Measurements from ENCODE around the genes MARCHF2, OR2Z1, OR7G2 and ZNF560.

DNA sequence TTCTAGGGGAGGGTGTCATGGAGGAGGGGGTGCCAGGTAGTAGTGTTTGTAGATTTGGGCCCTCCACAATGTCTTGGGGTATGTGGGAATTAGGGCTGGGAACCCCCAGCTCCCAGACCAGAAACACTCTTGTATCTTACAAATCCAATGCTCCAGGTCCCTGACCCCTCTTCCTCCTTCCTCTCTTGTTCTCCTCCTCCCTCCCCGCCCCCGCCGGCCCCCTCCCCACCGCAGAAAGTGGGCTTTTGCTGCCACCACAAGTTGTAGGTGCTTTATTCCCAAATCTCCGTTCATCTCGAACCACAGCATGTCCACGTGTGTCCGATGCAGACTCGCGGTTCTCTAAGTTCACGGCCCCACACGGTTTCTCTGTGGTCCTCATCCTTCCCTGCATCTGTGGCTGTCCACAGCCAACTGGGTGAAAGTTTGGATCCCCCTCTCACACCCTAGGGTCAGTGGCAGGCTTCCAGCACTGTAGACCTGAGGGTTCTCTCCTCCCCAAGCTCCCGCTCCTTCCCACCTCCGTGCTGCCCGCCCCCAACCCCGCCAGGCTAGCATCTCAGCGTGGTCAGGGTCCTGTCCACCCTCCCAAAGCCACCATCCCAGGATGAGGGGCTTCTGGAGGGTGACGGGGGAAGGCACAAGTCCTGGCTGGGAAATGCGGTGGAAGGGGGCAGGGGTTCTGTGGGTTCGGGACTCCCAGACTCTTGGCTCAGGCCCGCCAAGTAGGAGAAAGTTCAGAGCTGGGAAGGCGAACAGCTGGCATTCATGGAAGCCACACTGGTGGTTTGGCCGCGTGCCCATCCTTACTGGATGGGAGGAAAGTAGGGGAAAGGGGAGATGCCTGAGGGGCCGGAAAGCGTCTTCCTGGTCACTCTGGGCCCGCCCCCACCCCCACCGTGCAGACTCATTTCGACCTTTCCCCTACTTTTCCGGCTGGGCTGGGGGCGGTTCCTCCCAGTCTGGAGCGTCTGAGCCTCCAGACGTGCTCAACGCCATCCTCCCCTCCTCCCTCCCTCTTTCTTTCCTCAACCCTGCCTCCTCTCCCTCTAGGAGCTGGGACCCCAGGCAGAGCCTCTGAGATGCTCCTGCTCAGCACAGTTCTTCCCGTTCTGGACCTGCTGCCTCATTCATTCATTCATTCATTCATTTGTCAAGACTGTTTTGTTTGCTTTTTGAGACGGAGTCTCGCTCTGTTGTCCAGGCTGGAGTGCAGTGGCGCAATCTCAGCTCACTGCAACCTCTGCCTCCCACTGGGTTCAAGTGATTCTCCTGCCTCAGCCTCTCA lies 3.2 kb downstream of the ANGPTL4 start:
- PRO-cap = bidirectional peak, plus-strand start at position 513 of the sequence, minus-strand start at position 371 of the sequence; bidirectional peak, plus-strand start at position 734 of the sequence, minus-strand start at position 709 of the sequence; bidirectional peak, plus-strand start at position 974 of the sequence, minus-strand start at position 878 of the sequence
- RAMPAGE, long total RNA, 2 experiments = no peak in any of the 2 experiments

- PRO-cap = unidirectional peak, plus-strand start at chr19:8413333
- RAMPAGE, long total RNA, 2 experiments = no peak in any of the 2 experiments
These were observed at the start of gene MARCHF2 for GRCh38 chr19:8412827-8413735. Gene MARCHF2, plus strand, starts transcription at chr19:8413305.

- PRO-cap = no peak
- RAMPAGE, long total RNA, 2 experiments = no peak in any of the 2 experiments
These were observed 13.4 kb downstream of the HNRNPM start for GRCh38 chr19:8458016-8458713.

- PRO-cap = no peak
- RAMPAGE, long total RNA, 2 experiments = no peak in any of the 2 experiments
These were observed 17.4 kb downstream of the HNRNPM start for GRCh38 chr19:8461918-8462741.

GRCh38 chr19:8475343-8476662 lies 26.6 kb downstream of the PRAM1 start:
- PRO-cap = no peak
- RAMPAGE, long total RNA, 2 experiments = start-site peak on the plus strand in 1 of 2 experiments, at chr19:8475430-8475785 at its widest, 6 reads per replicate

DNA sequence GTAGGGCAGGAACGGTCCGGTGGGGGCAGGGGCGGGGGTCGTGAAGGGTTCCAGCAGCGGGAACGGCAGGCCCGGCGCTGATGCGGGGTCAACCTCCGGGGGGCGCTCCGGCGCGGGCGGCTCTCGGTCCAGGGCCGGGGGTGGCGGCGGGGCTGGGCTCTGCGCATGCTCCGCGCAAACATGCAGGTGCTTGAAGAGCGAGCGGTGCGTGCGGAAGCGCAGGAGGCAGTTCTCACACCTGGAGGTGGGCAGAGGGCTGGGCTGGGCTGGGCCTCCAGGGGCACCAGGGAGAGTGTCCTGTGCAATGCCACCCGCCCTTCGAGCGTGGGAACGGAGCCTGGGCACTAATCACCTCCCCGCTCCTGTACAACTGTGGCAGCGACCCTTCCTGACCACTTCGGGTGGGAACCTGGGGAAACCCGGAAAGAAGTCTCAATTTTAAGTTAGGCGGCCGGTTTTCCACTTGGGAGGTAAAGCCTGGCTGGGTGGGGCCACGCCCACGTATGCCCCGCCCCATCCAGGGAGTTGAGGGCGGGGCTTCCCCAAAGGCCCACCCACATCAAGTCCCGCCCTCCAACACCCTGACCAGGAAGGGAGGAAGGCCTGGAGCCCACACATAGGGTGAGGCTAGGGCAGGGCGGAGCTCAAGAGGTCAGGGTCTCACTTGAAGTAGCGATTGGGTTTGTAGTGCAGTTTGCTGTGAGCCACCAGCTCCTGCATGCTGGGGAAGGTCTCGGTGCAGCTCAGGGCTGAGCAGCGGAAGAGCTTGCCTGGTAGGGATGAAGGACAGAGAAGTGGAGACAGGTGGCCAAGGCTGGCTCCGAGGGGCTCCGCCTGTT lies 2.0 kb downstream of the ZNF414 start:
- PRO-cap = no peak
- RAMPAGE, long total RNA, 2 experiments = no peak in any of the 2 experiments

- PRO-cap = no peak
- RAMPAGE, long total RNA, 2 experiments = no peak in any of the 2 experiments
These were observed 30.3 kb upstream of the ZNF414 start for GRCh38 chr19:8544151-8544825.

DNA sequence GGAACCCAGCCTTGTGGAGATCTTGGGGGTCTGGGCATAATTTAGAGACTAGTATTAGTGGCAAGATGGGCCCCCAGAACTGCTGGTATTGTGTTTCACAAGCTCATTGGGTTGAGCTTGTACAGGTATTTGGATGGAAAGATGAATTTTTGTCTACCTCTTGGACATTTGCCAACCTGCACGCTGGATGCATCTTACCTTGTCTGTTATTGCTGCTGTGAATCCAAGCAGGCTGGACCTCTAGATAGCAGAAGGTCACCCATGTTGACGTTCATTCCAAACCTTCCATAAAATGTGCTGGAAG lies at the start of gene OR2Z1:
Gene OR2Z1 (plus strand): TSS at position 170 of the 304 bp plus-strand sequence.
- PRO-cap = no peak
- RAMPAGE, long total RNA, 2 experiments = no peak in any of the 2 experiments

GRCh38 chr19:9107231-9107823 lies at the start of gene OR7G2:
Gene OR7G2, minus strand, starts transcription at chr19:9107475.
- PRO-cap = no peak
- RAMPAGE, long total RNA, 2 experiments = no peak in any of the 2 experiments

- PRO-cap = no peak
- RAMPAGE, long total RNA, 2 experiments = no peak in any of the 2 experiments
These were observed 16.0 kb downstream of the ZNF317 start for GRCh38 chr19:9155922-9156921.

DNA sequence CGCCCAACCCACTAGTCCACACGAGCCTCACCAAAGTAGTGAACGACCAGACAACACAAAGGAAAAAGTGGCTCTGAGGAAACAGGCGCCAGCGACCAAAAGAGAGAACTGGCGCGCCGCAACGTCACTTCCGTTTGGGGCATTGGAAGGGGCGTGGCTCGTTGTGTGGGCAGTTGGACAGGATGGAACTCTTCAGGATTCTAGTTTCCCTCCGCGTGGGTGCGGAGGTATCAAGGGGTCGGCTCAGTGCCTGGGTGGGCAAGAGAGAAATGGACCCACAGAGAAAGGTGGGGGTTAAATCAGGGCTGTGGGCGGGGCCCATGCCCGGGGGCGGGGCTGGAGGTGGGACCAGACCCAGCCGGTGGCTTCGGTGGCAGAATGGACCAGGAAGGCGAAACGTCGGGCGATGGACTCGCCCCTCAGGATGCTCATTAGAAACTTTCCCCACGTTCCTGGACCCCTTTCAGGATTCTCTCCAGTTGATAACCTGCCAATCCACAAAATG lies at the start of gene ZNF560:
Gene ZNF560 (minus strand): TSS at position 110 of the 505 bp plus-strand sequence.
- PRO-cap = no peak
- RAMPAGE, long total RNA, 2 experiments = no peak in any of the 2 experiments

- PRO-cap = unidirectional peak, plus-strand start at chr19:9674660
- RAMPAGE, long total RNA, 2 experiments = no peak in any of the 2 experiments
These were observed 715 bp downstream of the ZNF562 start for GRCh38 chr19:9674006-9674763.

DNA sequence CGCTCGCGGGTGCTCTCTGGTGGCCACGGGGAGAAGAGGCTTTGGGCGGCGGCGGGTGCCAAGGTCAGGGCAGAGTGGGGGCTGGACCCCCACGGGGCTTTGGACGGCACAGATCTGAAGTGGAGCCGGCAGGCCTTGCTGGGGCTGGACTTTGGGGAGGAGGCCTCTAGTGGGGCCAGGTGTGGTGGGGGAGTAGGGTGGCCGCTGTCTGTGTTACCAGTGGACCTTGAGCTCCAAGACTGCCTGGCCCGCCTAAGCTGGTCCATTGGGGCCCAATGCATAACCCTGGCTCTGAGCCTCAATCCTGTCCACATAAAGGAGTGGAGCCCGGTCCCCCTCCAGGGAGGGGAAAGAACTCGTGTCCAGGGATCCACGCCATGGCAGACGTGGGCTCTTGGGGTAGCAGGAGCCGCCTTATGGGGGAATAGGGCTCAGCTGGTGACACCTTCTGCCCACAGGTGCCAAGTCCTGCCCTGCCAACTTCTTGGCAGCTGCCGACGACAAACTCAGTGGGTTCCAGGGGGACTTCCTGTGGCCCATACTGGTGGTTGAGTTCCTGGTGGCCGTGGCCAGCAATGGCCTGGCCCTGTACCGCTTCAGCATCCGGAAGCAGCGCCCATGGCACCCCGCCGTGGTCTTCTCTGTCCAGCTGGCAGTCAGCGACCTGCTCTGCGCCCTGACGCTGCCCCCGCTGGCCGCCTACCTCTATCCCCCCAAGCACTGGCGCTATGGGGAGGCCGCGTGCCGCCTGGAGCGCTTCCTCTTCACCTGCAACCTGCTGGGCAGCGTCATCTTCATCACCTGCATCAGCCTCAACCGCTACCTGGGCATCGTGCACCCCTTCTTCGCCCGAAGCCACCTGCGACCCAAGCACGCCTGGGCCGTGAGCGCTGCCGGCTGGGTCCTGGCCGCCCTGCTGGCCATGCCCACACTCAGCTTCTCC lies 2.0 kb downstream of the P2RY11 start:
- PRO-cap = no peak
- RAMPAGE, long total RNA, 2 experiments = no peak in any of the 2 experiments

DNA sequence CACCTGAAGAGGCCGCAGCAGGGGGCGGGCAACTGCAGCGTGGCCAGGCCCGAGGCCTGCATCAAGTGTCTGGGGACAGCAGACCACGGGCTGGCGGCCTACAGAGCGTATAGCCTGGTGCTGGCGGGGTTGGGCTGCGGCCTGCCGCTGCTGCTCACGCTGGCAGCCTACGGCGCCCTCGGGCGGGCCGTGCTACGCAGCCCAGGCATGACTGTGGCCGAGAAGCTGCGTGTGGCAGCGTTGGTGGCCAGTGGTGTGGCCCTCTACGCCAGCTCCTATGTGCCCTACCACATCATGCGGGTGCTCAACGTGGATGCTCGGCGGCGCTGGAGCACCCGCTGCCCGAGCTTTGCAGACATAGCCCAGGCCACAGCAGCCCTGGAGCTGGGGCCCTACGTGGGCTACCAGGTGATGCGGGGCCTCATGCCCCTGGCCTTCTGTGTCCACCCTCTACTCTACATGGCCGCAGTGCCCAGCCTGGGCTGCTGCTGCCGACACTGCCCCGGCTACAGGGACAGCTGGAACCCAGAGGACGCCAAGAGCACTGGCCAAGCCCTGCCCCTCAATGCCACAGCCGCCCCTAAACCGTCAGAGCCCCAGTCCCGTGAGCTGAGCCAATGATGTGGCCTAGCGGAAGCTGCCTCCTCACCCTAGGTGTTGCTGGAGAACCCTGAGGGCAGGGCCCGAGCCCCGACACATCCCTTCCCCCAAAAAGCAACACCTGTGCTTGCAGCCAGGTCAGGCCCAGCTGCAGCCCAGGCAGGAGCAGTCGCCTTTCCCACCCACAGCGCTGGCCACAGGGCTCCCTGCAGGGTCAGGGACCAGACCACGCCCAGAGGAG lies 2.8 kb downstream of the P2RY11 start:
- PRO-cap = no peak
- RAMPAGE, long total RNA, 2 experiments = no peak in any of the 2 experiments

GRCh38 chr19:10121835-10122418 lies 2.2 kb upstream of the EIF3G start:
- PRO-cap = no peak
- RAMPAGE, long total RNA, 2 experiments = no peak in any of the 2 experiments

- PRO-cap = no peak
- RAMPAGE, long total RNA, 2 experiments = no peak in any of the 2 experiments
These were observed 4.8 kb downstream of the S1PR2 start for GRCh38 chr19:10226132-10226916.

- PRO-cap = no peak
- RAMPAGE, long total RNA, 2 experiments = no peak in any of the 2 experiments
These were observed 385 bp downstream of the ICAM5 start for GRCh38 chr19:10290212-10290461.

DNA sequence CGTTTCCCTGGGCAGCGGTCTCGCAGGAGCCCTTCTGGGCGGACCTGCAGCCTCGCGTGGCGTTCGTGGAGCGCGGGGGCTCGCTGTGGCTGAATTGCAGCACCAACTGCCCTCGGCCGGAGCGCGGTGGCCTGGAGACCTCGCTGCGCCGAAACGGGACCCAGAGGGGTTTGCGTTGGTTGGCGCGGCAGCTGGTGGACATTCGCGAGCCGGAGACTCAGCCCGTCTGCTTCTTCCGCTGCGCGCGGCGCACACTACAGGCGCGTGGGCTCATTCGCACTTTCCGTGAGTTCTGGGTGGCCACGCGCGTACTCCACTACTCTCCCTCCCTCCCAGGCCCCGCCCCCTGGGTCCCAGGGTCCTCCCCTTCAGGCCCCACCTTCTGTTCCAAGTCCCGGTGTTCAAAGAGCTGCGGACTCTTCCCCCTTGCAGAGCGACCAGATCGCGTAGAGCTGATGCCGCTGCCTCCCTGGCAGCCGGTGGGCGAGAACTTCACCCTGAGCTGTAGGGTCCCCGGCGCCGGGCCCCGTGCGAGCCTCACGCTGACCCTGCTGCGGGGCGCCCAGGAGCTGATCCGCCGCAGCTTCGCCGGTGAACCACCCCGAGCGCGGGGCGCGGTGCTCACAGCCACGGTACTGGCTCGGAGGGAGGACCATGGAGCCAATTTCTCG lies 1.4 kb downstream of the ICAM5 start:
- PRO-cap = no peak
- RAMPAGE, long total RNA, 2 experiments = no peak in any of the 2 experiments

GRCh38 chr19:10321350-10321820 lies 5.6 kb upstream of the FDX2 start:
- PRO-cap = no peak
- RAMPAGE, long total RNA, 2 experiments = no peak in any of the 2 experiments

DNA sequence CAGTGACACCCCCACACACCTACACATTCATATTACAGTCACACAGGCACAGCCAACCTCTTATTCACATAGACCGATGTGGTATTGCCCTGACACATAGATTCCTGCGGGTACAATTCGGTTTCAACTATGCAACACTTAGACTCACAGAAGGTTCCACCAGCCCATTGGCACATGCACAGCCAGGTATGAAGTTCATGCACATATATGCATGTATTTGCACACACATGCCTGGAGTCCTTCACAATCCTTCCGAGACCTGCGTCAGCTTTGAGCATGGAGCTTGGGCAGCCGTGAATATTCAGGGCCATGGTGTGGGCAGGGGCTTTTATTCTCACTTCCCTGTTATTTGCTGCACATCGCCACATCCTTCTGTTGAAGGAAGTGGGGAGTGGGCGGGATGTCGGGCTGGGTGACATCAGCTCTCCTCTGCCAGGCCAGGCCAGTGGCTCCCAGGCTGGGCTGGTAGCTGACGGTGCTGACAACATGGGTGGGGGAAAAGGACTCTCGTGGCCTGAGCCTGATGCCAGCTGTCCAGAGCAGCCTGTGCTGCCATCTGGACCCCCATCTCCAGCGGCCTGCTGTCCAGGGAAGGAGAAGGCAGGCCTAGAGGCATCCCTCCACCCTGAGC lies 5.4 kb upstream of the CDC37 start:
- PRO-cap = no peak
- RAMPAGE, long total RNA, 2 experiments = no peak in any of the 2 experiments

All from body of pancreas (tissue), 2 donors.